ENCODE results near the genes NUPR1 and NPIPB8.

DNA sequence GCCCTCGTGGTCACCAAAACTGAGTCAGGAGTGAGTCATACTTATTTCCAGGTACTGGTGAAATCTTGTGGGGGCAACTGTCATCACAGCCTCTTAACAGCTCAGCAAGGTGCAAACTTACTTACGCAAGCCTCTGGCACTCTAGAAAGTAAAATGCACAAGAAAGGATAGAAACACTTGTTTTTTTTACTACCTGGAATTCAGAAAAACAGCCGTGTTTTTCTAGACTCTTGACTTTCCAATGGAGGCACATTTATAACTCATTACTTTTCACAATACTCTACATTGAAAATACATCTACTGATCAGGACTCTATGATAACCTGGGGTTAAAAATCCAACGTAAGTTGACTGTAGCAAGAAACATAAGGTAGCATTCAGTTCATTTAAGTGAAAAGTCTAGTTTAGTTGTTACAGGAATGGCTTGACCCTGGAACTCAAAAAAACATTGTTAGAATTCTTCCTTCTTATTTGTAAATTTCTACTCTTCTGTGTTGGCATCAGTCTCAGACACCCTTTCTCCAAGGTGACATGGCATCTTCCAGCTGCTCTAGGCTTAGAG lies 468.3 kb upstream of the C16orf82 start:
- RRBS: no CpG with 5 or more reads among the region's 4 CpGs

DNA sequence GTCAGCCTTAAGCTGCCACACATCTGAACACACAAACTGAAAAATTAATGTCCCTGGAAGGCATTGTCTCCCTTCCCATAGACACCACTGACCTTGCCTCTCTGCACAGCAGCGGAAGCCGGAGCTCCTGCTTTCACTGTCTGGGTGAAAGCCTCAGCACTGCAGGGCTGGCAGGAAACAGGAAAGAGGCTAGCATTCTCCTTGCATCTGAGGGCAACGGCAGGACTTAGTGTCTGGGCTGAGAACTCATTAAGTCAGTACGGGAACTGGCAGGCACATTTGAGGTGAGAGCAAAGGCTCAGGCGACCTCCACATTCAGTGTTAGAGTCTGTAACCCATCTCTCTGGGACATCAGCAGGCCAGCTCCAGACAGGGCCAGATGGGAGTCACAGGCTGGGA lies 452.3 kb upstream of the C16orf82 start:
- RRBS: no CpG with 5 or more reads among the region's 5 CpGs

DNA sequence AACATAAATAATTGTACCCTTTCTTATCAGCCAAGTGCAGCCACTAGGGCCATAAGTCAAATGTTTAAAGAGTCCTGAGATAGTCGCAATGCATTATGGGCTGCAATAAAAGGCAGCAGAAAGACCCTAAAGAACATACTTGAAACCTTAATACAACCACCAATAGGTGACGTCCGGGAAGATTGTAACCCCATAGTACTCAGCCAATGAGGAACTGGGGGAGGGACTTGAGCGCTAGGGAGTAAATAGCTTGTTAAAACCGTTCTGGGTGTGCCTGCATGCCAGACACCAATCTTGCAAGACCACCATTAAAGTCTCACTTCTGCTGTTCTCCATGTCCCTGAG lies 40.6 kb downstream of the C16orf82 start:
- RRBS: no CpG with 5 or more reads among the region's 5 CpGs

DNA sequence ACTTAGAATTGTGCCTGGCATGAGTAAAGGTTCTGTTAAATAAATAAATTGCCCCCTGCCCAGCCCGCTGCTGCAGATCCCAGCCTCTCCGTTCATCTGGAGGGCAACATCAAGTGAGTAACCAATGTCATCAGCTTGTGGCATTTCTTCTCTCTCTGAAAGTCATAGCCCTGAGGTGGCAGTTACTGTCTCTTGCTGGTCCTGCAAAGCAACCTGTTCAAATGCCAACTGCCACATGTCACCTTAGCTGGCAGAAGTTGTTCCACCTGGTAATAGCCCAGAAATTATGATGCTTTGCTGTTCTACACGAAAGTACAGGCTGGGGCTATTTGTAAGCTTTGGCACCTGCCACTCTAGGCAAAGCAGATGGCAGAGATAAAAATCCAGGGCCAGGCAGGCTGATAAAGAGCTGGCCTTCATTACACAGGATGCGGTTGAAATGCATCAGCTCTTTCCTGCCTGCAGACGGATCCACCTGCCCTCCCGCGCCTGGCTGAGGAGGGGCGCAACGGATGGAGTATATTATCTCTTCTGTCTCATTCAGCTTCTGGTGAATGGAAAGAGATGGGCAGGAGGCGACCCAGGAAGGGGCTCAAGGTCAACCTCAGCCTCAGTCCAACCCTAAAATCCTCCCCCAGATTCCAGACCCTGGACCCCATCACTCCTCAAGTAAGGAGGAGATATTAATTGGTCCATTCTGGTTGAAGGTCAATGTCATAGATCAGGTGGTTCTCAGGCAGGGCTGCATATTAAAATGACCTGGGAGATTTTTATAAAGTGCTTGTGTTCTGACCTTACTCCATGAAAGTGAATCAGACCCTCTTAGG lies 29.3 kb upstream of the KDM8 start:
- RRBS: no CpG with 5 or more reads among the region's 10 CpGs

- RRBS: no CpG with 5 or more reads among the region's 2 CpGs
Measured at GRCh38 chr16:27199748-27200286, 3.5 kb upstream of the KDM8 start.

DNA sequence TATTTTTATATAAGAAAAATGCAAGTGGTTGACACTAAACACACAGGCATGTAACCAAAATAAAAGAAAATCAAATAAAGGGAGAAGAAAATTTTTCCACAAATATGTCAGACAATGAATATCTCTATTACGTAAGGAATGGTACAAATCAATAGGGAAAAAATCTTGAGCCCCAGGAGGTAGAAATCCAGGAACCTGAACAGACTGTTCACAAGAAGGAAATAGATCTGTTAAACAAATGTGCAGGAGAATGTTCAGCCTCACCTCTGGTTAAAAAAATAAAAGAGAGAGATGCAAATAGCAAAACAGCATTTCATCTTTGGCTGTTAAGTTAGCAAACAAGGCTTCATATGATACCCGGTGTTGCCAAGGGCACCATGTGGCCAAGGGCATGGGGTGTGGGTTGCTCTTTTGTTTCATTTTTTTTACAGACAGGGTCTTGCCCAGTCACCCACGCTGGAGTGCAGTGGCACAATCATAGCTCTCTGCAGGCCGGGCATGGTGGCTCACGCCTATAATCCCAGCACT lies 8.7 kb downstream of the KDM8 start:
- RRBS: no CpG with 5 or more reads among the region's 5 CpGs

DNA sequence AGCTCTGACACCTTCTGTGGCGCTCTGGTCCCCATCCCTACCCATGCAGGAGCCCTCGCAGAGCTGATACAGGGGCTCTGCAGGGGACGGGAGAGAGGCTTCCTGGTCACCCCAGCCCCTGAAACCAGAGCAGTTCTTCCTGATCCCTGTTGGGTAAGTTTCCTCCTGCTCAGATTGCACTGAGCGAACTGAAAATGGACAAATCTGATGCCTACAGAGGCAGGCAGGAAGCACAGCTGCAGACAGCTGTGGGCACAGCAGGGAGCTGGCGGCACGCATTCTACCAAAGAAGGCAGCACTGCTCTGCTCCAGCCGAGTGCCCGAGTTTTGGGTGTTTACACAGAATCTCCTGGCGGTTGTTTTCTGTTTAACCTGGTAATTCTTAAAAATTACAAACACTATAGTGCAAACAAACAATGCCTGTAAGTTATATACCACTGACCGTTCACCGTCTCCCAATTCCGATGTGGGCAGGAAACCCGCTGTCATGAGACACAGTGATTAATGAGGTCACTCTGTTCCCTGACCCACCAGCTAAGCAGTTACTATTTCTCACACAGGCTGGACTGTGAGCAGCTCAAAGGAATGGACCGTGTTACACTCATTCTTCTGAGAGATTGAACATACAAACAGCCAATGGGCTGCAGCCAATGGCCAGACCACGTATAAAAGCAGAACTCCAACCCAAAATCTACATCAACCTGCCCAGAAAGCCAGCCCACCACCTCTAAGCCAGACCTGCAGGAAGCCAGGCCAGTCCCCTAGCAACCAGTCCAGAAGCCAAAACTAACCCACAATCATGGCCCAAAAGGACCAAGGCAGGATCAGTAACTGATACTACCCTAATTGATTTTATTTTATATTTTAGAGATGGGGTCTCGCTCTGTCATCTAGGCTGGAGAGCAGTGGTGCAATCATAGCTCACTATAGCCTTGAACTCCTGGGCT lies 25.5 kb downstream of the NSMCE1 start:
- RRBS: no CpG with 5 or more reads among the region's 16 CpGs

DNA sequence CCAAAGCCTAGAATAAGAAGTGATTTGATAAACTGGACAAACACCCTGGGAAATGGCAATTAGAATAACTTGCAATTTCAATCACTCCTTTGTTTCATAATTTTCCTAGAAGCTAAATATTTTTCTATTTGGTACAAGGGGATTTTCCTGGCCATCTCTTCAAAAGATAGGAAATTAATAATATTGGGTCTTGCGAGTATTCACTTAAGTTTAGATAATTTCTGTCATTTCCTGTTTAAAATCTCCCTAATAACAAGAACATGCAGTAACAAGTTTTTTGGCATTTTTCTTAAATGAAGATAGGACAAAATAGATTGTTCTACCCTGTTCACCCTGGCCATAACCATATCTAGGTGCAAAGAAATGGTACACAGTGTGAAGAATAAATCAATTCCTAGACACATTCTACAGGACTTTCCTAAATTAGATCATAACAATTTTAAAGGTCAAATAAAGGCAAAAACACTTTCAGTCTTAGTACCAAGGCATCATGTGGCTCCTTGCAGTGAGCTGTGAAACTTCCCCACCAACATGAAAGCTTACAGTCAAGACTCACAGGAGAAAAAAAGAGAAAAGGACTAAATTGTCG lies 14.5 kb downstream of the NSMCE1 start:
- RRBS: no CpG with 5 or more reads among the region's 2 CpGs

DNA sequence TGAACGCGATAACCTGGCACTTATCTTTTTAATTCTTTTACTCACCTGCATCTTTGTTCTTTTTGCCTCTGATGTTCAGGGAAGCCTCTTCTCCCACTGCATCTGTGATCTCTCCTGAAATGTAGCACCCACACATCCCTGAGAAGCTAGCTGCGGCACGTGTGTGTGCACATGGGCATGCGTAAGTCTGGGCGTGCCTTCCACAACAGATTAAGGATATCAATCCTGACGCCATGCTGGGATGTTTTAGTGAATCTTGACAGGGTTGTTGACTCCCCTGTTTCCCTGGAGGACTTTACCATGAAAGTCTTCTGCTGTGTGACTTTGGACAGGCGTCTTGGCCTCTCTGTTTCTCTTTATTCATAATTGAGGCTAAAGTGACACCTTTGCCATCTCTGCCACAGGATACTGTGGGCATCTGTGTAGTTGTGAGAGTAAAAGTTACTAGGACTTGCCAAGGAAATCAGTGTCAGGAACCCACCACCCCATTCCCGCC lies 20.5 kb downstream of the IL4R start:
- RRBS: no CpG with 5 or more reads among the region's 9 CpGs

DNA sequence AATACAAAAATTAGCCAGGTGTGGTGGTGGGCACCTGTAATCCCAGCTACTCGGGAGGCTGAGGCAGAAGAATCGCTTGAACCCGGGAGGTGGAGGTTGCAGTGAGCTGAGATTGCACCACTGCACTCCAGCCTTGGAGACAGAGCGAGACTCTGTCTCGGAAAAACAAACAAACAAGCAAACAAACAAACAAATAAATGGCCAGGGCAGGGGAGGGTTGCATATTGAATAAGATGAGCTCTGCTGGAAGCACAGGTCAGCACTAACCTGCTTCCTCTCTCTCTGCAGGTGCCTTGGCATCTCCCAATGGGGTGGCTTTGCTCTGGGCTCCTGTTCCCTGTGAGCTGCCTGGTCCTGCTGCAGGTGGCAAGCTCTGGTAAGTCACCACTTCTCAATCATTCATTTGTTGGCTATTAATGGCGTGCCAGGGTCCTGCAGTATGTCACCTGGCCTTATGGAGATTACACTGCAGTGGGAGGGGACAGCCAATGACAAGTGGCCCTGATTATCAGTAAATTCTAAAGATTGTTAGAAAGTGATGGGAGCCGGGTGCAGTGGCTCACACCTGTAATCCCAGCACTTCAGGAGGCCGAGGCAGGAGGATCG lies 26.2 kb downstream of the IL4R start:
- RRBS: no CpG with 5 or more reads among the region's 9 CpGs

DNA sequence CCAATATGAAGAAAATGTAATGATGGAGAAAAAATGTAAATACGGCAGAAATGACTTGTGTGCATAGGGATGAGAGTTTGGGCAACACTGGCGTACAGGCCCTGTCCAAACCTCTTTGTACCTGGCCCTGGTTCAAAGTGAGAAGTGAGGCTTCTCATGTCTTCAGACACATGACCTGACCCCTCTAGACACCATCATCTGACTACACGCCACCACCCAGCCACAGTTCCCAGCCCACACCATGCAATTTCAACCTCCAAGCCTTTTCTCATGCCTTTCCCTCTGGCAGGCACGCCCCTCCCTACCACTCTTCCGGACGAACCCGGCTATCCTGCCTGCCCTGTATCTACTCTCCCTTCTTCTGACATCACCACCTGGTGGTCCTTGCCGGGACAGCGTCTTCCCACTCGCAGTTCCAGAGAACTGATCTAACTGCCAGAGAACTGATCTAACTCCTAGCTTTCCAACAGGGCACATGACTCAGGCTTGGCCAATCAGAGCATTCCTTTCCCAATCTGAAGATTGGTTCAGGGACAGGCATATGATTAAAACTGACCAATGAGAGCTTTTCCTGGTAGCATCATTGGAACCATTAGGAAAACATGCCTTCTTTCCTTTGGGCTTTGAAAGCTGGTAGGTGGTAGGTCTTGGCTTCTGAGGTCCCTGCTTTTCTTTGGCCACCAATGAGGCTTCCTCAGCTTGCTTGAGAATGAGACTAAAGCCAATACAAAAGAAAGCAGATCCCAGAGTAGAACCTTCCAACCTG lies 27.0 kb upstream of the IL21R start:
- RRBS: 28% methylated on average over 2 of the region's 10 CpGs

DNA sequence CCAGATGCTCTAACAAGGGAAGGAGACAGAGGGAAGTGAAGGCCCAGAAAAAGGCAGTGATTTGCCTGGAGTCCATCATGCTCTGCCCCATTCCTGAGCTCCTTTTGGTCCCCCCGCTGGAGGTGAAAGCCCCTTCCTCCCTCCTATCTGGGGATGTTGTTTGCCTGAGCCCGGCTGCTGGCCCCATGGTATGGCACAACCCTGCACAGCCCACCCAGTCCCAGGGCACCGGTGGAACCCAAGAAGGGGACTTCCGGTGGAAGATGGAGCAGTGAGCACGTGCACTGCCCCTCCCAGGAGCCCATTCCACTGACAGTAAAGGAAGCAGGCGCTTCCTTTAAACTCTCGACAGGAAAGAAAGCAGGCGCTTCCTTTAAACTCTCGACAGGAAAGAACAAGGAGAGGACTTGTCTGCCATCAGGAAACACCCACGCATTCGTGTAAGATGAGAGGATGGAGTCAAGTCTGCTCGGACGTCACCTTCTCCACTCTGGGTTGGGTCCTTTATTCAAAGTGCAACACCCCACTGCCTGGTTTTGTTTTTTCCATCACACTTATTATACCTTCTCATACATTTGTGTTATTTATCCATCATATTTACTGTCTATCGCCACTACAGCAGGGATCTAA lies 53.7 kb downstream of the IL21R start:
- RRBS: 34% methylated on average over 2 of the region's 14 CpGs

DNA sequence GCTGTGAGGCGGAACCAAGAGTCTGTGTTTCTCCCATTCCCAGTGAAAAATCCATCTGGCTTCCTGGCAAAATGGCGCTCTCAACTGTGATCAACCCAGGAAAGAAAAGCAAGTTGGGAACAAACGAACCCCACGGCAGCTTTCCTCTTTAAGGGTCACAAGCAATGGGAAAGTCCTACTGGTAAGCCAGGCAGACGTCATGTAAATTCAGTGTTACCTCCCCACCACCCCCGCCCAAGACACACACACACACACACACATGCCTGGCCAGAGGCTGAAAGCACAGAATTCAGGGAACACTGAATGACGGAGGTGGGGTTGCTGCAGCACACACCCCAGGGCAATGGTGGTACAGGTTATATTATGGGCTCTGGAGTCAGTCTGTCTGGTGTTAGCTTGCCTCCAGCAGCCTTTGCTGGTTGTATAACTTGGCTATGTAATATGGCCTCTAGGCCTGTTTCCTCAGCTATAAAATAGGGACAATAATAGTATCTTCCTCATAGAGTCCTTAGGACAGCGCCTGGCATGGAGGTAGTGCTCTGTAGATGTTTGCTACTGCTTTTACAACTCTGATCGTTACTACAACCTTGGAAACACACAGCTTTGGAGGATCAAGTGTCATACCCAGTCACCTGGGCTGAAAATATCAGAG lies 31.6 kb downstream of the GTF3C1 start:
- RRBS: no CpG with 5 or more reads among the region's 9 CpGs

DNA sequence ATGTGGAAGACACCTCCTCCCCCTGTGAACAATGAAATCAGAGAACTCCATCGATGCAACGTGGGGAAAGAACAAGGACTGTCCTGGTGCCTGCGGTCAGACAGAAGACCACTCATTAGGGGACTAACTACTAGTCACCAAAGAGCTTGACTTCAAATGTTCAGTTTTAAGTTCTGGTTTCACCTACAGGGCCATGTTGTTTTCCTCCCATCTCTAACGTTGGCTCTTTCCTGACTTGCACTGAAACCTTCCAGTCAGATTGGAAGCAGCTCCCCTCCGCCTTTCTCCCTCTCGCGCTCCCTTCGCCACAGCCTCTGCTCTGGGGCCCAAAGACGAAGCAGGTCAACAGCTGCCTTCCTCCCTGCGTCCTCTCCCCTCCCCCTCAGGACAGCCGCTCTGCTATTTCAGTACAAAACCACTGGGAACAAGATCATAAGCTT lies 17.4 kb downstream of the GTF3C1 start:
- RRBS: no CpG with 5 or more reads among the region's 11 CpGs

GRCh38 chr16:27749396-27750366 lies 199.7 kb downstream of the KATNIP start:
- RRBS: 83% methylated on average over 1 of the region's 37 CpGs

GRCh38 chr16:28538508-28539598 lies at the start of gene NUPR1:
NUPR1 (minus strand) TSS chr16:28538974.
- RRBS: no CpG with 5 or more reads among the region's 25 CpGs

- RRBS: no CpG with 5 or more reads among the region's 13 CpGs
Measured at GRCh38 chr16:28542768-28543488, 4.2 kb upstream of the NUPR1 start.

GRCh38 chr16:28610697-28611285 lies 947 bp upstream of the SULT1A1 start:
- RRBS: no CpG with 5 or more reads among the region's 11 CpGs

GRCh38 chr16:28637746-28638178 lies at the start of gene NPIPB8:
NPIPB8 (plus strand) TSS chr16:28638065.
- RRBS: no CpG with 5 or more reads among the region's 1 CpG

GRCh38 chr16:28750186-28750558 lies 38.9 kb downstream of the EIF3C start:
- RRBS: no CpG with 5 or more reads among the region's 35 CpGs

Measured in SK-N-MC (cell line).